Gastroesophageal sphincter (tissue), 4 donors: ENCODE results near the gene SLC22A1.

- PRO-cap, result no peak
- RAMPAGE, long total RNA, 4 experiments, result no peak in any of the 4 experiments
Observed at GRCh38 chr6:159041176-159042046, 3.4 kb downstream of the TAGAP start.

DNA sequence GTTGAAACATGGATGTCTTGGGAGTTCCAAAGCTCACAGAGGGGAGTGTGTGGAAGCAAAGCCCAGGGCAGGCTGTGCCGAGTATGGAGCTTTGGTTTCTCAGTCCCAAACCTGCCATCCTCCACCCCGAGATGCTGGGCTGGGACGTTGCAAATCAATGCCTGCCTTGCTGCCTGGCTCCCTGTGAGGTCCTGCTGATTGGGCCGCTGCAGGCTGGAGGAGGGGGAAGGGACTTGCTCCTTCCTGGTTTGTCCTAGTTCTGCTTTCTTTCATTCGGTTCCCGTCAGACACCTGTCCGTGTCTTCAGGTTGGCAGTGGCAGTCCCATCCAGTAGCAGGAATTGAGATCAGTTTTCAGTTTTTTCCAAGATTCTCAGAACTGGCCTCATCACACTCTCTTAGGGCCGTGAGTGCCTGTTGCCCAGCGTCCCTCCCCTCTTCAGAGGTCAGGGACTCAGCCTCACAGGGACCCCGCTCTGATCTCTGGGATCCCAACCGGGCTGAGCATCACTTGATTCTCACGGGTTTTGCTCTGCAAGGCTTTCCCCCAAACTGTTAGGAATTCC, 24.1 kb upstream of the TAGAP start:
- PRO-cap, result no peak
- RAMPAGE, long total RNA, 4 experiments, result no peak in any of the 4 experiments

DNA sequence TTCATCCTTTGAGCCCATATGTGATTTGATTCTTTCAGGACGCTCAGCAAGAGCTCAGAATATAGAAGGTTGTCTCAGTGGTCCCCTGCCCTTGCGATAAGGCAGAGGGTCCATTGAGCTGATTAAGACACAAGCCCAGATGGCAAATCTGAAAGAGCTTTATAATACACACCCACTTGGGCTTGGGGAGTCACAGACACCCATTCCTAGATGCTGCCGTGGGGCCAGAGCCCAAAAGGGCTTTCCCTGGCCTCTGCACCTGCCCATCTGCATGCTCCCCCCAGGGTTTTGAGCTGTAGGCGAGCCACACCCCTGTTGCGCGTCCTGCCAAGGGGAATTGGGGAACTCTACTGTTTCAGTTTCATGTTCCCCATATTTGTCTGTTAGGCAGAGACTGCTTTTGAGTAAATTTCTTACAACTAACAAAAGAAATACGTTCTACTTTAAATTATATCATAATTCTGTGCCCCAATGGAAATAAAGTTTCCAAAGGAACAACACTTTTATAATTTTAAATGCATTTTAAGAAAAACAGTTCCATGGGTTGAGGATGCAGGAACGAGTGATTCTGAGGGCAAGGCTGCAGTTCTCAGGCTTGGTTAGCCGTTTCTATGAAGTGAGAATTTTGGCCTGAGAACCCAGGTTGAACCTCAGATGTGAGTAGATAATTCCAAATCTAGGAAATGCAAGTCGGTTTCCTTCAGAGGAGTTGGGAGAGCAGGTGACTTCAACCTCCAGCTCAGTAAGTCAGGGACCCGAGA, 52.8 kb upstream of the FNDC1 start:
- PRO-cap, result no peak
- RAMPAGE, long total RNA, 4 experiments, result no peak in any of the 4 experiments

- PRO-cap, result no peak
- RAMPAGE, long total RNA, 4 experiments, result no peak in any of the 4 experiments
Observed at GRCh38 chr6:159304457-159304820, 135.2 kb downstream of the FNDC1 start.

- PRO-cap, result bidirectional peak, plus-strand start at chr6:159716386, minus-strand start at chr6:159716337
- RAMPAGE, long total RNA, 4 experiments, result no peak in any of the 4 experiments
Observed at GRCh38 chr6:159715927-159716764, 11.2 kb upstream of the WTAP start.

DNA sequence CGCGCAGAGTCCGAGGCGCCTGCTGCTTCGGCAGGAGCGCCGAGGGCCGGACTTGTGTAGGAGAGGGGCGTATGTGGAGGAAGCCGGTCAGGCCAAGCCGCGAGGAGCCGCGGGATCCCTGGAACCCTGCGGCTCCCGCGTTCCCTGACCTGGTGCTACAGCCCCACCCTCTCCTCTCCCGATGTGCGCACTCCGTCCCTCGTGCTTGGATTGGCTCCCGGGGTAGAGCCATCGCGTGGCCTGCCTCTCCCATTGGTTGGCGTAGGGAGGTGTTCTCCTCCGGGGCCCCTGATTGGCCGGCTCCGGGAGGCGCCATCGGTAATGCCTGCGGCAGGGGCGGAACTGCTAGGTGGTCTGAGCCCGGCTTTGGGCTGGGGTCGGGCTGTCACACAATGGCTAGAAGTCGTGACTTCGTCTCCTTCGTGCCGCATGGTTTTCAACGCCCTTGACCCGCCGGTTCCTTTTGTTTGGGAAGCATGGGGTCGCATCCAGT, 363 bp downstream of the ACAT2 start:
- PRO-cap, result bidirectional peak, plus-strand start at position 321 of the sequence, minus-strand start at position 157 of the sequence
- RAMPAGE, long total RNA, 4 experiments, result no peak in any of the 4 experiments

DNA sequence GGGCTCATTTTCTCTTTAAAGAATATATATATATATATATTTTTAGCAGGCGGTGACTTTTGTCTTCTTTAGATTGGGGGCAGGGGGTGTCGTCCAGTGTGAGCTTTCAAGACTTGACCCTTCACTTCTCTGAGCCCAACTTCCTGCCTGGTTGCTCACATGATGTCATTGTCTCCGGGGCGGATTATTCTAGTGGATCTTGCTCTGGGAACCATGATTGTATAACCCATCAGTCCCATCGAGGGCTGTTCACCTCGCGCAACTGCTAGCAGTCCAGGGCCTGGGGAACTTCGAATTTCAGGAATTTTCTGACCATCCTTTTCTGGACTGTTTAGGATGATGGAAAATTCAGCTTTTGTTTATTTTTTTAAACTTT, 1.0 kb downstream of the IGF2R start:
- PRO-cap, result unidirectional peak, minus-strand start at position 131 of the sequence
- RAMPAGE, long total RNA, 4 experiments, result no peak in any of the 4 experiments

DNA sequence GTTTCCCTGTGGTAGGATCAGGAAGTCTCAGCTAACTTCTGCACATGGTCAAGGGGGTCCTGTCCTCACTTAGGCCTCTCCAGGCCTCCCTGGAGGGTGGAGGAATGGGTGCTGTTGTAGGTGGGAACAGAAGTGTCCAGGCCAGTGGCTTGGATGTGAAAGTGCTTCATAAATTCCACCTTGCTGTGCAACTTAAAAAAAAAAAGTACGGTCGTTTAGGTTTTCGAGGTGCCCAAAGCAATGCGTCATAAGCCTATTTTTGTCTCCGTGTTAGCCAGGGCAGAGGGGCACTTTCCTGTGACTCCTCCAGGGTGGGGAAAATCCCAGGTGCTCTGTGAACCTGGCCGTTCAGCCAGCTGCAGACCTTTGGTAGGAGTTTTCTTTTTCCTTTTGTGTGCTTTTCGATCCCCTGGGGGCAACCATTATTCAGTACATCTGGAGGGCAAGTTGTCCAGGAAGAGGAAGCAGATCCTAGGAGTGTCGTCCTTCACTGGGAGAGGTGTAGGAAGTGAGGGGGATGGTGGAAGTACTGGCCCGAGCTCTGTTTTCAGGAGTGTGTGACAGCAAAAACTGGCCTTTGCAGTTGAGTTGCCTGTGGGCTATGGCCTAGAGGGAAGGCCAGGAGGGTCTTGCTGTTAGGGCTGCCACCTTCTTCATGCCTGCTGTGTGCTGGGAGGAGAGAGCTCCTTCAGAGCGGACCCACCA, 9.7 kb downstream of the IGF2R start:
- PRO-cap, result no peak
- RAMPAGE, long total RNA, 4 experiments, result no peak in any of the 4 experiments

DNA sequence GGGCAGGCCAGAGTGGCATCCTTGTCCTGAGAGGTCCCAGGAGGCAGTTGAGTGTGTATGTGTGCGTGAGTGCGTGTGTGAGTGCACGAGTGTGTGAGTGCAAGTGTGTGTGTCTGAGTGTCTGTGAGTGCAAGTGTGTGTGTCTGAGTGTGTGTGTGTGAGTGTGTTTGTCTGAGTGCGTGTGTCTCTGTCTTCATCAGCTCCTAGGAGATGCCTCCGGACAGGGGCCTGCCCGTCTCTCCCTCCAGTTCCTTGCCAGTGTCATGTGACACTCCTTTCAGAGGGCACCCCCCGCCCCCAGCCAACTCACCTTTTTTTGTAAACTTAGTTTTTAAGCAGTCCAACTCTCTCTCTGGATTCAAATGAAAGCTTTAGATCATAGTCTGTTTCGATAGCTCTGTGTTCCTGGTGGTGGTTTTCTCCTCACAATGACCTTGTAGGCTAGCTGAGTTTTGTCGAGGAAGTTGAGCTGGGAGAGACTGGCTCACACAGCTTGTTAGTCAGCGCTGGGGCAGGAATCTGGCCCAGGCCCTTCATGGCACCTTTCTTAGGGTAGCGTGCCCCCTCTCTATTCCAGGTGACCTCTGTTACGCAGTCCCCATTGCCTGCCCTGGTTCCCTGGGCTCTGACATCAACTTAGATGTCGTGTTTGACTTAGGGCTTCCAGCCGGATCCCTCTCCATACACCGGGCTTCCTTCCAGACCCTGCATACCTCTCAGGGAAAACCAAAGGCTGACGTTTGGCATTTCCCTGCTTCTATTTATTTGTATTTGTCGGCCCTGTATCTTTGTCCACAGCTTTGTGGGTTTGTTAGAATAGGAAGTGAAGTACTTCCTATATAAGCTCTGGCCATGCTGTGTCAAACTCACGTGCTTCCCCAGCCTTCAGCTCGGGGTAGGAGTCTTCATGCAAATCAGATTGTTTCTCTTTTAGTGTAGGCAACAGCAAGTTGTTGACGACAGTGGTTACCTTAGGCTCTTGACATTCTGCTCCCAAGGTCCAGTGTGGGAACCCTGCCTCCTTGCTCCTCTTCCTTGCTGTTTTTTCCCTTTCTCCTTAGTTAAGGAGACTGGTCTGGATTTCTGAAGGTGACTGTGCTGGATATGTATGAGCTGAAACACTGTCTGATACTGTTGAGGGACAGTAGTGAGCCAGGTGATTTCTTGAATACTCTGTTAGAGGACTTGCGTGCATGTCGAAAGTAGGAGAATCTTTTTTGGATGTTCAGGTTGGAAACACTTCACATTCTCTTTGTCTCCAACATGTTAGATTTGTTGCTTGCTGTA, 12.8 kb downstream of the IGF2R start:
- PRO-cap, result bidirectional peak, plus-strand start at position 982 of the sequence, minus-strand start at position 810 of the sequence
- RAMPAGE, long total RNA, 4 experiments, result no peak in any of the 4 experiments

- PRO-cap, result bidirectional peak, plus-strand start at chr6:160030478, minus-strand start at chr6:160030184
- RAMPAGE, long total RNA, 4 experiments, result no peak in any of the 4 experiments
Observed at GRCh38 chr6:160029887-160030750, 61.2 kb downstream of the IGF2R start.

DNA sequence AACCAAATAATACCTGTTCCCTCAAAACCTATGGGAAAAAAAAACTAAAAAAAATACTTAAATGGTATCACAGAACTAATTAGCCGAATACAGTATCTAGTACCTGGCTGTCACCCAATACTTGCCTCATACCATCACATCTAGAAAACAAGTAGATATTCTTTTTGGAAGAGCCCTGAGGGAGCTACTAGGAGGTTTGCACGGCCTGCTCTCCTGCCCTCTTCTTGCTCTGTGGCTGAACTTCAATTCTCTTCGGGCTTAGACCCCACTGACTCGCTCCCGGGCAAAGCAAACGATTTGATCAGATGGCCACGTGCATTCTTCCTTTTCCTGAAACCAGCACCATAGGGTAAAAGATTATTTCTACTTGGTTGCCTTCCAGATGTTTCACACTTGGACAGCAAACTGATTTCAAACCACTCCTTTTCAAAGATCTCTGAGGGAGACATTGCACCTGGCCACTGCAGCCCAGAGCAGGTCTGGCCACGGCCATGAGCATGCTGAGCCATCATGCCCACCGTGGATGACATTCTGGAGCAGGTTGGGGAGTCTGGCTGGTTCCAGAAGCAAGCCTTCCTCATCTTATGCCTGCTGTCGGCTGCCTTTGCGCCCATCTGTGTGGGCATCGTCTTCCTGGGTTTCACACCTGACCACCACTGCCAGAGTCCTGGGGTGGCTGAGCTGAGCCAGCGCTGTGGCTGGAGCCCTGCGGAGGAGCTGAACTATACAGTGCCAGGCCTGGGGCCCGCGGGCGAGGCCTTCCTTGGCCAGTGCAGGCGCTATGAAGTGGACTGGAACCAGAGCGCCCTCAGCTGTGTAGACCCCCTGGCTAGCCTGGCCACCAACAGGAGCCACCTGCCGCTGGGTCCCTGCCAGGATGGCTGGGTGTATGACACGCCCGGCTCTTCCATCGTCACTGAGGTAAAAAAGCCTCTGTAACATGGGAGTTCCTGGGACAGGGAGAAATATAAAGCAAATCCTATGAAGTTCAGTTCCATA, at the start of gene SLC22A1:
SLC22A1 (plus strand) TSS at position 390 of the 999 bp plus-strand sequence.
- PRO-cap, result no peak
- RAMPAGE, long total RNA, 4 experiments, result no peak in any of the 4 experiments

DNA sequence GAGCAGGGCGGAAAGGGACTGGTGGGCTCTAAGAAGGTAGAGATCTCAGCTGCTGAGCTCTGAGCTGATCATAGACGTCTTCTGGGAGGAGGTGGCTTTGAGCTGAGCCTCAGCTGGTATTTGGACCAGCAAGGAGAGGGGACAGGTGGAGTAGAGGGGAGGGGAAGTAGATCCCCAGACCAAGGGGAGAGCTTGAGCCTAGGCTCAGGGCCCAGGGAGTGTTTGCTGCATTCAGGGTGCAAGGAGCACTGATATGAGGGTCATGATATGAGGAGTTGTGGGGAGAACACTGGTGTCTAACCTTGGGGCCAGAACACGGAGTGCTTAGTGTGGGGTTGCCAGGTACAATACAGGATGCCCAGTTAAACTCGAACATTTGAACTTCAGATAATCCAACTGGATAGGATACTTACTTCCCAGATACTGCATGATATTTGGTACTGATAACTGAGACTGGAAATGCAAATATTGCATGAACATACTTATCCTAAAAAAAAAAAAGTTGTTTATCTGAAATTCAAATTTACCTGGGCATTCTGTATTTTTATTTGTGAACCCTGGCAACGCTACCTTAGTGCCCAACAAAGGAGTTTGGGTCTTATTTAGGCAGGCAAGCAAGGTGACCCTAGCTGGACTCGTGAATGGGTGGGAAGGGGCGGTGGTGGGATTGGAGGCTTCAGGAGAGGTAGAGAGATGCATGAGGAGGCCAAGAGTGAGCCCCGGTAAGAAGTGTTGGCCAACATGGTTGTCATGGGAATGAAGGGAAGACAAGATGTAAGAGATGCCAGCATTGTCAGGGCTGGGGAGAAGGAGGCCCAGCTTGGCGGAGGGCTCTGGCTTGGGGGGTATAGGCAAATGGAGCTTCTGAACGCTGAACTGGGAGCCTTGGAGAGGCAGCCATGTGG, 2.5 kb downstream of the SLC22A1 start:
- PRO-cap, result no peak
- RAMPAGE, long total RNA, 4 experiments, result no peak in any of the 4 experiments

DNA sequence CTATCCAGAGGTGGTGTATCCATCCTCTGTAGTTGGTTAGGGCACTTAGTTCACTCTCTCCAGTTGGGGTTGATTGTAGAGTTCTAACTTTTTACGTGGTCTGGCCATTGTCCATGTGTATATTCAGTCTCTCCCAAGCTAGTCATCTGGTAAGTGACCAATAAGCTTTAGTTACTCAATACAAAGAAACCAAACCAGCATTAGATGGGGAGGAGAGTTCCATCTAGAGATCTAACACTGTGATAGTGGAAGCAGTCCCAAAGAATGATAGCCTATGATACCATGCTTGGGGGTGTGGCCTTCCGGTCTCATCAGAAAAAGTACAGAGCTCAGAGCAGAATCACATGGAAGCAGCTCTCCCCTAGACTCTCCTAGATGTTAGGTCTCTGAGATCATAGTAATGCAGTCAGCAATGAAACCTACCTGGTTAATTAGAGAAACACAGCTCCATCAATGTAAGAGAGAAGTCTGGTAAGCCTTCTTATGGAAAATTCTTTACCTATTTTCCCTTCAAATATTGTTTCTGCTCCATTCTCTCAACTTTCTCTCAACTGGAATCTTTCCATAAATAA, 13.7 kb upstream of the SLC22A2 start:
- PRO-cap, result no peak
- RAMPAGE, long total RNA, 4 experiments, result no peak in any of the 4 experiments

- PRO-cap, result no peak
- RAMPAGE, long total RNA, 4 experiments, result no peak in any of the 4 experiments
Observed at GRCh38 chr6:160444905-160445616, 96.9 kb downstream of the SLC22A3 start.

DNA sequence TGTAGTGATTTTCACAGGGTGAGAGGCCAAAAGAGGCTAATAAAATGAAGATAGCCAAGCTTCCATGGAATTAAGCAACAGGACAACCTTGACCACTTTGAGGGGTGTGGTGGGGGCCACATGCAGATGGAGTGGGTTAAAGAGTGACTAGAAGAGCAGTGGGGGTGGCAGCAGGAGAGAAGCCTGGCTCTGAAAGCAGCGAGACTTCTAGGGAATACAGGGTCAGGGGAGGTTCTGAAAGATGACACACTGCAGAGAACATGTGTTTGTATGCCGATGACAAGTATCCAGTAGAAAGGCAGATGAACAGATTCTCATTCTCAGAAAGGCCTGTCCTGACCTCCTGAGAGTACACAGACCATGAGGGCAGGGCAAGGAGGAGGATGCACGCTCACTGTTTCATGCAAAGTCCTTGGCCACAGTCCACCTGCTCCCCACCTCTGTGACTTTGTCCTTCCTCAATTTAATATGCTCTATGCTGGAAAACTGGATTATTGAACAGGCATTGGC, 2.9 kb downstream of the LPA start:
- PRO-cap, result no peak
- RAMPAGE, long total RNA, 4 experiments, result no peak in any of the 4 experiments

DNA sequence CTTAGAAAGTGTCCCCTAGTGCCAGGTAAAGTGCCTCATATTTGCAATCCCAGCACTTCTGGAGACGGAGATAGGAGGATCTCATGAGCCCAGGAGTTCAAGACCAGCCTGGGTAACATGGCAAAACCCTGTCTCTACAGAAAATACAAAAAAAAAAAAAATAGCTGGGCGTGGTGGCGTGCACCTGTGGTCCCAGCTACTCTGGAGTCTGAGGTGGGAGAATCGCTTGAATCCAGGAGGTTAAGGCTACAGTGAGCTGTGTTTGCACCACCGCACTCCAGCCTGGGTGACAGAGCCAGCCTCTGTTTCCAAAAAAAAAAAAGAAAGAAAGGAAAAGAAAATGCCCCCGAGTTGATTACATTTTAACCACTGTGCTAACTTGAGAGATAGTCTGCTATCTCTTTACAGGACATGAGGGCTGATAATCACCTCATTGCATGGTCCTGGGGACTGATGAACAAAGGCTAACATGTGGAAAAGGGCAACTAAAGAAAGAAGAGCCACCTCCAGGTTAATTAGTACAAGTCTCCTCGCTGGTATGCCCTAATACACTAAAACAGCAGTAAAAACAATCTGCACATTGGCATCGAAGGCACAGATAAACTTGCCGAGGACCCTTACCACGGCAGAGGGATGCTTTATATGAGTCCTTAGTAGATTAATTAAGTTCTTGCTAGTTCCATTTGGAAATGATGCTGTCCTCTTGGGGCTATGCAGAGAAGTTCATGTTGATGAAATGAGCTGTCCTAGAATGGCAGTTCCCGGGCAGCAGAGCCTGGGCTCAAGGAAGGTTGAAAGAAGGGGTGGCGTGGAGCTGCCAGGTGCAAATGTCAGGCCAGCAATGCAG, 4.2 kb upstream of the PLG start:
- PRO-cap, result no peak
- RAMPAGE, long total RNA, 4 experiments, result no peak in any of the 4 experiments

GRCh38 chr6:160704679-160705275, 2.7 kb downstream of the PLG start:
- PRO-cap, result no peak
- RAMPAGE, long total RNA, 4 experiments, result no peak in any of the 4 experiments

GRCh38 chr6:160788386-160788799, 86.3 kb downstream of the PLG start:
- PRO-cap, result no peak
- RAMPAGE, long total RNA, 4 experiments, result no peak in any of the 4 experiments

DNA sequence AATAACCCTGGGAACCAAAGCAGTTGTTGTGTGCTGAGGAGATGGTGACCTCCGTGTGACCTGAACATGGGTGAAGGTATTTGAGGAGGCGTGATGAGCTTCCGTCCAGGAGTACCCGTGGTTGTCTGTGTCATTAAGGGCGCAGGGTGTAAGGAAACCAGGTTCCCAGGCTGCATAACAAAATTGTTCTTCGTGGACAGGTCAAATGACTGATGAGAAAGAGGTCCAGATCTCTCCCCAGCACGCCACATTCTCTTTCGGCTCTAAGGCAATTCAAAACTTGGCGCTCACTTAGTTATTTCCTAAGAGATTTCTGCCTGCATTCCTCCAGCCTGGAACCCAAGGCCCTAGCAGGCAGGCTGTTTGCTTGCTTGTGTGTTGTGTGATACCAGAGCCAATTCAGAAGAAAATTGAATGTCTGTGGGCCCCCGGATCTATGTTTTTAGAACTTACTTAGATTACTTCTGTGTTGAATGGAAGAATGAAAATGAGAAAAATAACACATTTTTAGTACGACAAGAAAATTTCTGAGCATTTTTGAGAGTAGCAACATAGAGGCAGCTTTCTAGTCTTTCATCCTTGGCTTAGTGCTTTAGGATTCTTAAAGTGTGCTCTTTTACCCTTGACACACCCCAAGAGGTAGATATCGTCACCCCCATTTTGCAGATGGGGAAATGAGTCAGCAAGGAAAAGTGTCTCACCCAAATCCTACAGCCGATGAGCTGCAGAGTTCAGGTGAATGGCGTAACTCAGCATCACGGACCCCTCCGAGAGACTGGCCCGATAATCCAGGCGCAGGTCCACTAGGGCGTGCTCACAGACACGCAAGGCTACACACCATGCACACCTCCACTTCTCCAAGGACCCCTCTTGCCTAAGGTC, 139.7 kb downstream of the AGPAT4 start:
- PRO-cap, result no peak
- RAMPAGE, long total RNA, 4 experiments, result no peak in any of the 4 experiments

DNA sequence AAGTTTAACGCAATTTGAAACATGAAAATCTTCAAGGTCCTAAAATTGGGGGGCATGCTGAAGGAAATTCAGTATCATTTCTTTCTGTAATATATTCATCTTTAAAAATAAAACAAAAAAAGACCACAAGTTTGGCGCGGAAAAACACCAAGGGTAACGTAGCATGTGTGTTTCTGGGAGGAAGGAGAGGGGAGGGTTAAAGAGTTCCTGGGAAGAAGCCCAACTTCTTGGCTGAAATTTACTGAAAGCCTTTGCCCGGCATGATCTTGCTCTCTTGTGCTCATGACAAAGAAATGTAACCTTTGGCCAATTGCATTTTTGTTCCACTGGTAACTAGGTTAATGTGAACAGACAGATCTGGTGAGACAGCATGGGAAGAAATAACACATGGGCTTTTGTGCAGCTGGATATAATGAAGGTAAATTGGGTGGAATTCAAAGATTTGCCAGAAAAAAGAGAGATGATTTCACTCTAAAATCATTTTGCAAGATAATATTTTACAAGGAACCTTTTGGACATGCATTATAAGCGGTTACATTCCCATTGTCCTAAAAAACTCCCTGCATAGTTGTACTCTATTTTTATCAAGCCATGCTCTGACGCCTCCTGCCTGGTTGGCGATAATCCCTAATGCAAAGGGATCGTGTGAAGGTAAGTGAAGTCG, 161.0 kb upstream of the AGPAT4 start:
- PRO-cap, result no peak
- RAMPAGE, long total RNA, 4 experiments, result no peak in any of the 4 experiments